Diencephalon (tissue), 2 donors: ENCODE results near the genes ABHD14A and RPL29.

GRCh38 chr3:50449991-50451295 lies 53.0 kb downstream of the CACNA2D2 start:
- RAMPAGE, long total RNA: no peak

- RAMPAGE, long total RNA: no peak
Observed at GRCh38 chr3:50570743-50571267, 1.5 kb downstream of the HEMK1 start.

- RAMPAGE, long total RNA: no peak
Observed at GRCh38 chr3:50587119-50587928, 18.0 kb downstream of the HEMK1 start.

DNA sequence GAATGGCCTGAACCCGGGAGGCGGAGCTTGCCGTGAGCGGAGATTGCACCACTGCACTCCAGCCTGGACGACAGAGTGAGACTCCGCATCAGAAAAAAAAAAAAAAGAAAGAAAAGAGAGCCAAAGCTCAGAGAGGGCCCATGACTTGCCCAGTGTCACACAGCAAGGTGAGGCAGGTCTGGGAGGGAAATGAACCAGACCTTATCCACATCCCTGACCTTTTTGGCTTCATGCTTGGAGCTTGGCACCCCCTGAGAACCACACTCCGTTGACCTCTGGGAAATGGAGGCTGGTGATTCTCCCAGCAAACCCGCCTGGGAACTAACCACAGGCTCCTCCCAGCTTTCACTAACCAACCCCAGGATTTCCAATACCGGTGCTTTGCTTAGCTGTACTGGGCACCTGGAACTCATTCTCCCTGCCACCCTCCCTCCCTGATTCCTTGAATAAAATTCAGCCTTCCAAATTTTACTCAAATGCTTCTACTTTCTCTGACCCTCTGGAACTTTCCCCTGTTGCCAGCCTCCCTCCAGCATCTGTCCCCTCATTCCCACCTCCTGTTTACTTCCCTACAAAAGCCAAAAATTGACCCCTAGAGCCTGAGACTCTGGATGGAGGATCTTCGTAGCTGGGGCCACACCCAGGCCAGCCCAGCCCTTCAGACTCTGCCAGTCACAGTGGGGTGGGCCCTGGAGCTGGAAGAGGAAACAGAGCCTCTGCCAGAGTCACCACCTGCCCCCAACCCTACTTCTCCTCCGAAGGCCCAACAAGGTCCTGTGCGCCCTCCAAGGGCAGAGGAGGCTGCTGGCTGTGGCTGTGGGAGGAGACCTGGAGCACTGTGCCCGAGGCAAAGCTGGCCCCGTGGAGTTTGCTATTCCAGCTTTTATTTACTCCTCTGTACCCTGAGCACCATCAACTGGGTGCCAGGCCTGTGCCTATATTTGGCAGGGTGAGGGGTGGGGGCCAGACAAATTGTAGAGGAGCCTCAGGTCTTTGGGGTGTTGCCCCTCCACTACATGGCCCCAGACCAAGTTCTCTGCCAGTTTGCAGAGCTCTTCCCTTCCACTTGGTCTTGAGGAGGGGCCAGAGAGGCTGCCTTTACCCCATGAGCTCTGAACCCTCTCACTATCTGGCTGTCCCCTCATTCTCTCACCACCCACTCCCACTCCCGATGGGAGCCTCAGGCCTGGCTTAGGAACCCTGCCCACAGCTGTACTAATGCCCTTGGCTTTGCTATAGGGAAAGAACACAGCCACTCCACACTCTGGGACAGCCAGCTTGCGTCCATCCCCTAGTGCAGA lies 19.1 kb downstream of the CISH start:
- RAMPAGE, long total RNA: no peak

DNA sequence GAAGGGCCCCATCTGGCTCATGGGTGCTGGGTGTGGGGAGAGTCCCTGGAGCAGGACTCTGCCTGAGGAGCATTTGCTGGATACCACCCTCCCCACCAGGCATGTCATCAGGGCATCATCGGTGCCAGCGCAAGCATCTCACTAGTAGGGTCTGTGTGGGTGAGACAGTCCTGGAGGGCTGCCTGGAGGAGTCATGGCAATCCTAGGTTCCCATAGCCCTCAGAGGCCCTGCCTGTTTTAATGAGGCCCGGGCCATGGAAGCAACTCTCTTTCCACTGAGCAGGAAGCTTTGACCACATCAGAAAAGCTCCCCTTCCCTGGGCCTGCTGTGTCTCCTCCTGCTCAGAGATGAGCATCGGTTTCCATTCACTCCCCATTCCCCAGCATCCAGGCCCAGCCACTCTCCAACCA lies 9.3 kb downstream of the CISH start:
- RAMPAGE, long total RNA: no peak

DNA sequence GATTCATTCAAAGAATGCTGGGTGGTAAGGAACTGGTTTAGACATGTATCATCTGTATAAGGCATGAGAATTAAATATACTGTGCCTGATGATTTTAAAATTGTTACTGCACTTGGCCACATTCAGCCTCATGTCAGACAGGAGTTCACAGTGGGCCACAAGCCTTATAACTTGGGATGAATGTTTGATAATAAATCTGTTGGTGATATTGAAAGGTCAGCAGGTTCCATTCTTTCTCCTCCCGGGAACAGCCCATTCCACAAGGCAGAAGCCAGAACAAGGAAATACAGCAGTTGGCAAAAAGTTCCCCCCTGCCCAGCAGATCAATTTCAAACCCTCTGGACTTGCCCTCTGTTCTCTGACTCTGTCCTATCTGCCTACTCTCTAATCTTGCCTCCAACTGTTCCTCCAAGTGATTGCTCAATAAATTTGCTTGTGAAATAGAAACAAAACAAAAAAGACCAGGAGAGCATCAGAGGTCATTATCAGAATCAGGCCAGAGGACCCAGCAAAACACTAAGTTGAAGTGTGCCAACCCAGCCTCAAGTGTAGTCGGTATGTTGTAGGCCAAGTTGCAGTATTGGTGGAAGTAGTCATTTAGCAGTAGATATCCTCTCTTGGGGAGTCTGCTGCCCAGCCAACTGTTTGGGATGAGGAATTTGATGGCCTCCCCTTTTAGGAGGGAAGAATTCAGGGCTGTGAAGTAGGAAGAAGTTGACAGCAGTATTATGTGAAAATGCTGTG lies 49.6 kb upstream of the TEX264 start:
- RAMPAGE, long total RNA: no peak

DNA sequence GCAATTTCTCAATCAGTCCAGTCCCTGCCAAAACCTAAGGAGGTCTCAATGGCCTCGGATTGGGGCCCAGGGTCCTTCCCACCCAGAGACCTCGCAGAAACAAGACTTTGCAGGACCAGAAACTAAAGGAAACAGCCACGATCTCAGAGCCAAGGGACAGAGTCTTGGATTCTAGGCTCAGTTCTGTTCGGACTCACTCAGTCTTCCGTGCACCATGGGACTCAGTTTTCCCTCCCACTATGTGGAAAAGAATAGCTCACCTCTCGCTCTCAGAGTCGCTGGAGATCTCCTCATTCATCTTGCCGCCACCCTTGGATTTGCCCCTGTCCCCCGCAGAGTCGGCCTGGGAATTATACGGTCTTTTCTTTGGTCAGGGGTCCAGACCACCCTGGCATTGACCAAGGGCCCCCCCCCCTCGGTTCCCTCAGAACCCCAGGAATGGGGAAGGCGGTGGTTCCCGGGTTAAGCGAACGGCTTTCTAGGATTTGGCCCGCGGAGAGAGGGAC lies 502 bp downstream of the RRP9 start:
- RAMPAGE, long total RNA: no peak

DNA sequence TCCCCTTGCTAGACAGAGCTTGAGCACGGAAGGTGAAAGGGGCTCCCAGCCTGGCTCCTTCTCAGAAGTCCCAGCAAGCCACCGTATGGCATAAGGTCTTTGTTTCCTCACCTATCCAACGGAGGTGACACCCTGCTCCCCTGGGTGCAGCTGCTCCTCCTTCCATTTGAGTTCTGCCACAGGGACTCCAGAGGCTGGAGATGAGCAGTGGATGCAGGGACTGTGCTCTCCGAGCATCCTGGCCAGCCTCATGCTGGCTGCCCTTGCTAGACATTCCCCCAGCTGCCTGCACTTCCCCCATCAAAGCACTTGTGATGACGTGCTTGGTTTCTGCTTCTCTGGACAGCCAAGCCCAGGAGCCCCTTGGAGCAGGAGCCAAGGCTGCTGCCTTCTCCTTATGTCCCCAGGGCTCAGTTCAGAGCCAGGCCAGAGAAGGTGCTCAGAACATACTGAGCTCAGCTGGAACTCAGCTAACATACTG lies 4.5 kb downstream of the PCBP4 start:
- RAMPAGE, long total RNA: no peak

DNA sequence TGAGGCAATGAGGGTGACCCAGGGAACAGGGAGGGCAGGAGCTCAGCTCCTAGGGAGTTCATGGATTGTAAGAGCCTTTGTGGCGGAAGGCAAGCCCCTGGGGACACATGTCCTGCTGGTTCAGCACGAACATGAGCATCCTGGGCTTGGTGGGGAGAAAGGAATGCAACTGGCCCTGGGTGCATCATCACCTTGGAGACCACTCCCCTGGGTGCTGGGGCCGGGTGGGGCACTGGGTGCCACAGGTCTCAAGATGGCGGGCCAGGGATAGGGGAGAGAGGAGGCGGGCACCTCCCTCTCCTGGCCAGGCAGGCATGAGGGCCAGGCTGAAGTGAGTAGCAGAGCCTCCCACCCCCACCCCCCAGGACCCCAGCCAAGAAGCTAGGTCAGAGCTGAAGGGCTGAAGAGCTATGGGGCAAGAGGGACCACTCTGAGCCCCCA lies 782 bp downstream of the PCBP4 start:
- RAMPAGE, long total RNA: no peak

GRCh38 chr3:51966893-51967282 lies 366 bp downstream of the PCBP4 start:
- RAMPAGE, long total RNA: no peak

DNA sequence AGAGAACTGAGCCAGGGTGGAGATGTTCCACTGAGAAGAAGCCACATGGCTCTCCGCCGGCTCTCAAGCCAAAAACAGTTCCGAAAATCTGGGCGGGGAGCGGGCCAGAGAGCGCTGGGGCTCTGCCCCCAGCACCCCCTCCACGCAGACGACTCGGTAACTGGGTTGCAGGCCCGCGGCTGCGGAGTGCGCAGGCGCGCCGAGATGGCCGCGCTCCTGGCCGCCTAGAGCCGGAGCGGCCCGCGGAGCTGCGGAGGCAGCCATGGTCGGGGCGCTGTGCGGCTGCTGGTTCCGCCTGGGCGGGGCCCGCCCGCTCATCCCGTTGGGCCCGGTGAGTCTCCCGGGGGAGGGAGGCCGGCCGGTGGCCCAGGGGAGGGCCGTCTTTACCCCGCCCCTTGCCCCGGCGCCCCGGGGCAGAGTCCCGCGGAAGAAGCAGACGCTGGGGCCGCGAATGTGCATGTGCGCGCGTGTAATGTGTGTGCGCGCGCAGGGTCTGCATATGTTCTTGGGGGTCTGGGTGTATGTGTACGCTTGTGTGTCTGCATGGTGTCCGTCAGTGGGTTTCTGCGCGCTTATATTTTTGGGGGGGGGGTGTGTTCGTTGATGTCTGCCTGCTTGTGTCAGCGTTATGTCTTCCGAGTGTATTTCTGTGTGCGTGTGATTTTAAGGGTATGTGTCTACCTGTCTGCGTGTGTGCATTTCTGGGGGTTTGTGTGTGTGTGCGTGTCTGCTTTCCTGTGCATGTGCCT lies at the start of gene ABHD14A:
Gene ABHD14A (plus strand): TSS at position 191 of the 749 bp plus-strand sequence.
- RAMPAGE, long total RNA: start-site peak on the plus strand centred at position 264 of the sequence, 78 bp wide, 535 and 582 reads in 2 replicates

DNA sequence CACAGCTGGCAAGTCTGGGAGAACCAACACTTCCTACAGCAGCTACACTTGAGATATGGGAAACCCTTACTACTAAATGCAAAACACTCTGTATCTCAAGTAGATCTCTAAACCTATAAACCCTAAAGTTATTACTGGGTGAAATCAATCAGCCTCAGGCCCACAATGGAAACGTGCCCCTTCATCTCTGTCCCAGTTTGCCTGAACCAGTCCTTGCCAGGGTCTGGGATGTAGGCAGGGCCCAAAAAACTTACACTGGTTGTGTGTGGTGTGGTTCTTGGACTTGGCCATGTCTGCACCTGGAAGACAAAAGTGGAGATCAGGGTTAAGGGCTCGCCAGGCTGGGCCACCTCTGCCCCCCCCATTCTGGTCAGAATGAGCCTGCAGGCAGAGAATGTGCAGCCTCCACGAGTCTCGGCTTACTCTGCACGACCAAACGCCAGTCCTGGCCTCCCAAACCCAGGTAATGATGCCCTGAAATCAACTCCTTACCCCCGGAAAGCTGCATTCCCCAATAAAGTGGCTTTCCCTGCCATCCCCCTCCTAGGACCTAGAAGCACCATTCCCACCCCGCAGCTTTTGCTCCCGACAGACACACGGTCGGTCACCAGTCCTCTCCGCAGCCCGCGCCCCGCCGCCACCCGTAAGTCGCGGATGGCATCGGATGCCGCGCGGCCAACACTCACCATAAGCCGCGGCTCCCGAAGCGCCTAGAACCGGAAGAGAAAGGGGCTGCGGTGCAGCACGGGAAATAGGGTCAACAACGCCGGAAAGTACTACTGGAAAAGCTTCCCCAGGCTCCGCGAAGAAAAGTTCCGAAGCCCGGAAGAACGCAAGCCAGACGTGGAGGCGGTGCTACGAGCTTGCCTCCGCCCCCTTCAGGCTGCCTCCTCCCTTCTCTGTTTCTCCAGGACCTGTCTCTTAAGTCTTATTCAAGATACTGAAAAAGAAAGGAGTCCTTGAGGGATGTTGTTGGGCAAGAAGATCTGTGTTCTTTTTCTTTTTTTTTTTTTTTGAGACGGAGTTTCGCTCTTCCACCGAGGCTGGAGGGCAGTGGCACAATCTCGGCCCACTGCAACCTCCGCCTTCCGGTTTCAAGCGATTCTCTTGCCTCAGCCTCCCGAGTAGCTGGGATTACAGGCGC lies at the start of gene RPL29:
Gene RPL29 (minus strand): TSS at position 725 of the 1,144 bp plus-strand sequence.
- RAMPAGE, long total RNA: start-site peak on the minus strand centred at position 714 of the sequence, 40 bp wide, 3,763 and 12,646 reads in 2 replicates

DNA sequence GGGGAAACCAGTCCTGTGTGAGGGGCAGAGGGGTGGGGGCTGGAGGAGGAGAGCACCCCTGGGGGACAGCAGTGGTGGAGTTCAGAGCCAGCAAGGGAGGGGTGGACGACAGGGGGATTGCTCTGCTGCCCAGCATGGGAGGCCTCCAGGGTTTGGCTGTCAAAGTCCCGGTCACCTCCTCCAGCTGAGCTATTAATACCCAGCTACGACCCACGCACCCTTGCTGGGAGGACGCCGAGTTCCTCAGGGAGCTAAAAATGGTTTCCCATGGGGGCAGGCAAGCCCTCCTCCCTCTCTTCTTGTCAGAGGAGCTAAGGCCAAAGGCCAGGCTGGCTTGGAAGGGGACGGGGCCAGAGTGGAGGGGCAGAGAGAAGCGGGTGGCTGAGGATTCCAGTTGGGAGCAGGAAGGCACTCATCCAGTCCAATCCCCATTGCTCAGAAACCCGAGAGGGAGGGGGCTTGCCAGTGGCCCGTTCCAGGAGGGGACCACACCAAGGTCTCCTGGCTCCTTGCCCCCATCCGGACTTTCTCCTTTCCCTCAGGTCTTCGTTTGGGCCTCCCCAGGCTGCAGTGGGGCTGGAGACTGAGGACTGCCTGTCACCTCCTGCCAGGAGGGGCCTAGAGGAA lies 24.0 kb upstream of the RPL29 start:
- RAMPAGE, long total RNA: no peak

DNA sequence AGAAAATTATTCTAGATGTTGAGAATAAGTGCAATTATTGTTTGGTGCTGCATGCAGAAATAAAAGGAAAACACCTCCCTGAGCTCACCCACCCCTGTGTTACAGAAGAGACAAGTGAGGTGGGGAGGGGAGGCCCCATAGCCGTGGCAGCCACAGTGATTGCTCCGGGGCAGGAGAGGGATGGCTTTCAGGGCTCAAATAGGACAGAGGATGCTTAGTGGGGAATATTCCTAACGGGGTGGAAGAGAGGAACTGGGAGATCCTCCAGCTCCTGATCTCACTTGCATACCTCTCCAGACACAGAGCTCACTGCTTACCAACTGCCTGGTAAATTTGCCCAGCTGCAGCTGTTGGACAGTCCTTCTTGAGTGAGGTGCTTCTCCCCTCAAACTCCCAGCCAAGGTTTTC lies 29.3 kb upstream of the RPL29 start:
- RAMPAGE, long total RNA: no peak

- RAMPAGE, long total RNA: no peak
Observed at GRCh38 chr3:52025463-52025823, 29.7 kb upstream of the RPL29 start.

DNA sequence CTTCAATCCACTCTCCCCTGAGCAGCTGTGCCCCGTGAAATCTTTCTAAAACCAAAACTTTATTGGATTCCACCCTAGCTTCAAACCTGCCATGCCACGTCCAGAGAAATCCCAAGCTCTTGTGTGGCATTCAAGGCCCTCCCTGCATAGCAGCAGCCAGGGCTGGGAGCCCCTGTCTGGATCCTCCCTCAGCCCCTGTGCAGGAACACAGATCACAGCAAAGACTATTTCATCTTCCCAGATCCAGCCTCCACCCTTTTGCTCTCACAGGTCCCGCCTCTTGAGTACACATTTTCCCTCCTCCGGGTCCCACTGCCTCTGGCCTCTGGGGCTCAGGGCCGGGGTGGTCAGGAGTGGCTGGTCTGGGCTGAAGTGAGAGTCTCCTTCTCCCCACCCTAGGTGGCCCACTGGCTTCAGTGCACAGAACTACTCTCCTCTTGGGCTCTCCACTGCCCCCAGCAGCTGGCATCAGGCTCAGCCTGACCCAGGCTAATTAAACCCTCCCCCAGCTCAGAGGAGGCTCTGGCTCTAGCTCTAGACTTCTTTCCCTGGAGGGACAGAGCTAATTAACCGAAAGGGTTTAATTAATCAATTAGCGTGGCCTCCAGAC lies 15.3 kb downstream of the DUSP7 start:
- RAMPAGE, long total RNA: no peak

GRCh38 chr3:52174847-52175329 lies 20.7 kb upstream of the POC1A start:
- RAMPAGE, long total RNA: no peak

DNA sequence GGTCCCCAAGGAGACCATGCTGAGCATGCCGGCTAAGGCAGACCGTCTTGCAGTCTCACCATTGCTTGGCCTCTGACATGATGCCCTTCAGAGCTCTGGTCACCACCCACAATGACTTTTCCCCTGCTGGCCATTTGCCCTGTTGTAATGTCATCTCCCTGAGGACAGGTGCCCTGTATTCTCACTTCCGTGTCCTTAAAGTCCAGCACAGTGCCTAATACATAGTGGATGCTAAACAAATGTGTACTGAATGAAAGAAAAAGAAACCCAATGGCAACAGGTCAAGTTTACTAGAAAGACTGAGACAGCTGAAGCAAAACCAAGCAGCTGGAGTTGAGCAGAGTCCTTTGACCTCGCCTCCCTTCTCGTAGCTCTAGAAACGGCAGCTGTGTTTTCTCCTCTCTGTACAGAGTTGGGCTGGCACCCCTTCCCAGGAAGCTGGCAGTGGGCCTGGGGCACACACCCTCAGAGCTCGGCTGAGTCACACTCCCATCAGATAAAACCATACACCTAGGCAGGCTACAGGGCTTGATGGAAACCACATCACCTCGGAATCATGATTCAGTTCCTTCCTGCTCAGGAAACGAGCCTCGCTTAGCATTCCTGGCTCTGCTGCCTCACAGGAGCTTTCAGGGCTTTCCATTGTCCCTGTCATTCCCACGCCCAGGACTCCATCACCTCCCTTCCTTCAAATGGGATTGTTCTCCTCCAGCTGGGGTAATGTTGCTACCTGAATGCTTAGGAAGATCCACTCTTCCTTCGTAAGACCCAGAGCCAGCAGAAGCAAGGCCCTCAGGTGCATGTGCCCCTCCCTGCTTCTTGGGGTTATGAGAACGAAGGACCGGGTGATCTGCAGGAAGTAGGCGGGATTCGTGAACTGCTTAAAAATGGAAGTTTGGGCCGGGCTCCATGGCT lies 8.4 kb downstream of the TLR9 start:
- RAMPAGE, long total RNA: no peak

- RAMPAGE, long total RNA: no peak
Observed at GRCh38 chr3:52218262-52218981, 7.0 kb downstream of the TLR9 start.

DNA sequence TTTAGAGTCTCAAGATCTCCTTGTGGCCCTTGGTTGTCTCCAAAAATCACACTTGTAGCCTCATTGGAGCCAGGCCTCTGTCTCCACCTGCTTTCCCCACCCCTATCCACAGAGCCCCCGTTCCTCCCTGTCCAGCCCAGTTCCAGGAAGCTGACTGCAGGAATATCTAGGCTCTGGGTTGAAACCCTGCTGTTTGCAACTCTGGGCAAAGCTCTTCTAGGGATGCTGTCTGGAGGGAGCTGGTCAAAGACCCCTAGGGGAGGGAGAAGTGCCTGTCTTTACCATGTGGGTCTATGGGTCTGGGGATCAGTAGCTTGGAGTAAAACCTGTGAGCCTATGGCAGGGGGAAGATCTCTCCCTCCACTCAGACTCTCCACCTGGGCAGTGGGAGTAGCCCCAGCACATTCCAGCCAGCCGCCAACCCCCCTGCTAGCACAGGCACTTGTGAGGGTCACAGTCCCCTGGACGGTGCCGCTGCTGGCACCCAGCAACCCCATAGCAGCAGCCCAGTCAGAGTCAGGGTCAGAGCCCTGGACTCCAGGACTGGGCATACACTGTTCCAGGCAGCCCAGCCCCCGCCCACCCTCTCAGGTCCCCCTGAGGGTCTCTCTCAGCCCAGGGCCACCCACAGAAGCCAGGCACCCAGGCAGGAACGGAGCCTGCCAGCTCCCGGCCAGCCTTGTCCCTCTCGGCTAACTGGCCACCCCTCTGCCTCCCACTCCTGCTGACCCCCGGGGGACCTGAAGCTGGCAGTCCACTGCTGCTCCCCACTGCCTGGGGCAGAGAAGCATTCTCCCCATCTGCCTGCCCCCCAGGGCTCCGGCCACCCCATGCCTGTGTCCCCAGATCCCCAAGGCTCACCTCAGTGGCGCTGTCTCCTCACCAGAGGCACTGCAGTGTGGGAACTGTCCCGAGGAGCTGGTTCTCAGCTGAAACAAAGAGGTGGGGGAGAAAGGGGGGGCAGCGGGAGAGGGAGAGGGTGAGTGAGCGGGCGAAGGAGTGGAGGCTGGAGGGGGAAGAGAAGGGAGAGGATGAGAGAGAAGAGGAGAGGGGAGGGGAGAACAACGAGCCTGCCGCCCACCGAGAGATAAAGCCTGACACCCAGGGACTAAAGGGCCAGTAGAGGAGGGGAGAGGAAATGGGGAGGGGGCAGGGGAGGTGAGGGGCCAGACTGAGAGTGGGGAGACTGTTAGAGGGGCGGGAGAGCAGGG lies 10.8 kb downstream of the GLYCTK start:
- RAMPAGE, long total RNA: no peak